Glomerular endothelial cell (primary cell): ENCODE results near the genes BPY2 and DAZ1.

DNA sequence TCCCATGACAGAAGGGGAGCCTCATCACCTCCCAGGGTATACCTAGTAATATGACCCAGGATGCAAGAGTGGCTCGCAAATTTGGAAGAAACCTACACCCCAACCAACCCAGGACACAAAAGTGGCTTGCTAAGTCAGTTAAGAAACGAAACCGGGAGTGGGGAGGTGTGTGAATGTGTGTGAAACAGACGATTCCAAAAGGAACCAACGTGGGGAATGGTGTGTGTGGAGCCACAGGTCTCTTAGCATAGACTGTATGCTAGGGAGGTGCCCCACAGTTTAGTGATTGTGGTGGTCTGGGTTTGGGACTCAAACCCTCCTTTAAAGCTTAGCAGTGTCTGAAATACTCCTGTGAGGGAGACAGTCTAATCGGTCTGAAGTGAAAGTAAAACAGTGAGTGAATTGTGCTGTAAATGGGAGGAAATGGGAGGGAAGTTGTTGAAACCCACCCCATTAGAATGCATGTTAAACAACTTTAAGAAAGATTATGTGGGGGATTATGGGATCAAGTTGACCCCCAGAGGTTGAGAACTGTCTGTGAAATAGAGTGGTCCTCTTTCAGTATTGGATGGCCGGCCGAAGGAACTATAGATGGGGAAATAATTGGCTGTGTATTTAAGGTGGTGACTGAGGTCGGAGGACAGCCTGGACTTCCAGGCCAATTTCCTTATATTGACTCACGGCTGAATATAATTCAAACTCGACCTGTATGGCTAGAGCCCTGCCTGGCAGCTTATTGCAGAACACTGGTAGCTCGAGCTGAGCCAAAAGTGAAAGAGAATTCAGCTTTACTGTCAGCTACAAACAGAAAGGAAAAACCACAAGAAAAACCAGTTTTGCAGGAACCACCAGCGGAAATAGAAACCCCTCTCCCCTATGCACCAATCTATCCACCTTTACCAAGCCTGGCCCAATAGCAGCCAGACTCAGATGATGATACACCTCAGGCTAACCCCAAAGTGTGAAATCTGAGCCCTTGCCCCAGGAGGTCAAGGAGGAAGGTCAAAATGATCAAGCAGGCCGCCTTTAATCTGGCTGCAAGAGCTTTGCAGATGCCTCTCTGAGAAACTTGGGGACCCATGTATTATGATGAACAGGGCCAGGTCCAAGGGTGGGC lies 68.4 kb downstream of the ZFY start:
- RAMPAGE, long total RNA, result no peak

- RAMPAGE, long total RNA, result no peak
Observed at GRCh38 chrY:12661887-12662844, 38.9 kb upstream of the USP9Y start.

GRCh38 chrY:15424680-15425434 lies 900.5 kb downstream of the NLGN4Y start:
- RAMPAGE, long total RNA, result no peak

GRCh38 chrY:19067745-19068565 lies 294.4 kb upstream of the HSFY2 start:
- RAMPAGE, long total RNA, result no peak

- RAMPAGE, long total RNA, result no peak
Observed at GRCh38 chrY:19566898-19567628, 177.5 kb downstream of the KDM5D start.

GRCh38 chrY:19567629-19568345 lies 176.7 kb downstream of the KDM5D start:
- RAMPAGE, long total RNA, result no peak

- RAMPAGE, long total RNA, result no peak
Observed at GRCh38 chrY:21352363-21352739, 158.8 kb upstream of the RBMY1B start.

DNA sequence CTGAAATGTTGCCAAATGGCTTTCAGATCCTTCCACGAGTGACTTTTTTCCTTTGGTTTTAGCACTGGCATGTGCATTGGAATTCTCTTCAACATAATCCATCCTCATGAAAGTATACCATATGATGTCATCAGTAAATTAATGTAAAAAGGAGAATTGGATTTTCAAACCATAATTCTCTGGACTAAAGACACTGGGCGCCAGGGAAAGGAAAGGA lies 139.3 kb upstream of the RBMY1B start:
- RAMPAGE, long total RNA, result no peak

GRCh38 chrY:22984061-22984489 lies at the start of gene BPY2:
Gene BPY2 (plus strand): TSS chrY:22984263.
- RAMPAGE, long total RNA, result no peak

DNA sequence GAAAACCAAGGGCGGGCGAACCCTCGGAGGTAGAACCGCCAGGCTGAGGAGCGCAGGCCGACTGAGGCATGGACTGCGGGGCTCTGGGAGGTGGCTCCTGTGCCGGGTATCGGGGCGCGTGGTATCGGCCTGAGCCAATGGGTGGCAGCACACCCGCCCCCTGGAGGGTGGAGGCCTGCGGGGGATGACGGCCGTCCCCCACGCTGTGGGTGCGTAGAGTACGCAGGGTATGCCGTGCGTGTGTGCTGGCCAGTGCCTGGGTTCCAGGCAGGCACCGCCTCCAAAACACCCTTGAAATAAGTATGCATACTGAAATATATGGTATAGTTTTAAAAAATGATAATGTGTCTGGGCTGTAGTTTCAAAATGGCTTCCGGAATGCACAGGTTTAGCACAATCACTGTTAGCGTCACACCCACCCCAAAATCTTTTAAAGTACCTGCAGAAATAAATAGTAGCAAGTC lies at the start of gene DAZ1:
DAZ1 (minus strand) TSS at position 63 of the 464 bp plus-strand sequence.
- RAMPAGE, long total RNA, result no peak